Cardiac ventricle fibroblast (primary cell): ENCODE data around the genes ENTPD8 and NSMF.

GRCh38 chr9:137269136-137269953 is 8.2 kb upstream of the TOR4A start:
- RAMPAGE, long total RNA = no peak

DNA sequence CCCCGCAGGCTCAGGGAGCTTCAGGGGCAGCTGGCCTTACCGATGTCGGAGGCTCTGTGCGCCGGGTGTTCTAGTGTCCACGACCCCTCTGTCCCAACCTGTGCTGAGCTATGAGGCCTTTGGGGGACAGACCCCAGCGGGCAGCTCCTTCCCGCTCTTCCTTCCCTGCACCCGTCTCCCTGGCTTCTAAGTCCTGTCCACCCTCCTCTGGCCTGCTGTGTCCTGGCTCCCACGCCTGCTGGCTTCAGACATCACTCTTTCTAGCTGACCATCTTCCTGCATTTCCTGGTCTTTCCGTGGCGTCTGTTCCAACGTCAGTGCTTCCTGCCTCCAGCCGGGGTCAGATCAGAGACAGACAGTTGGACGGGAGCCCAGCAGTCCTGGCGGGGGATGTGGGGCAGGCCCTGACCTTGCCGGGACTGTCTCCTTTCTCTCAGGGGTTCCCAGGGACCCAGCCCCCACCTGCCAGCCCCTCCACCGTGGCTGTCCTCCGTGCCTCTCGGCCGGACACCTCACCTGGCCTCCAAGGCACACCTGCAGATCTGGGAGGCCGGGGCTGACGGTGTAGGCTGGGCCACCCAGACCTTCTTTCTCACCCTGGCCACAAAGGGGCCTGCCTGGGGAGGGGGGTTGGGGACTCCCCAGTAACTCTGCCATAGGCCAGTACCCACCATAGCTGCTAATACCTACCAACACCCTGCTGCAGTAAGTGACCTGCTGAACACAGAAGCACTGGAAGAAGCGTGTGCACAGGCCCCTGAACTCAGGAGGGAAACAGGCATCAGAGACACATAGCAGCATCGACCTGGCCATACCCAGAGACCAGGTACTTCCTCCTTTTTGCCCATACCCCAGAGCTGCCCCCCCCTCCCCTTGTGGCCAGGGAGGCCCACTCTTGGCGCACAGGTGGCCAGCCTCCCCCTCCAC is 5.3 kb downstream of the NRARP start:
- RAMPAGE, long total RNA = no peak

GRCh38 chr9:137300473-137301658 is 1.2 kb downstream of the NRARP start:
- RAMPAGE, long total RNA = no peak

- RAMPAGE, long total RNA = no peak
These were observed 474 bp downstream of the NRARP start for GRCh38 chr9:137301659-137301934.

- RAMPAGE, long total RNA = no peak
These were observed 18.4 kb upstream of the NRARP start for GRCh38 chr9:137320314-137321004.

- RAMPAGE, long total RNA = no peak
These were observed 15.0 kb downstream of the EXD3 start for GRCh38 chr9:137407924-137408339.

- RAMPAGE, long total RNA = no peak
These were observed at the start of gene ENTPD8 for GRCh38 chr9:137441179-137442148. Gene ENTPD8, minus strand, starts transcription at chr9:137441357.

GRCh38 chr9:137452211-137452968 is 6.7 kb downstream of the NSMF start:
- RAMPAGE, long total RNA = no peak

GRCh38 chr9:137458358-137459710 is at the start of gene NSMF:
Gene NSMF, minus strand, starts transcription at chr9:137459334.
- RAMPAGE, long total RNA = no peak

- RAMPAGE, long total RNA = no peak
These were observed 43.3 kb upstream of the NSMF start for GRCh38 chr9:137502363-137502905.

- RAMPAGE, long total RNA = no peak
These were observed 19.0 kb downstream of the PNPLA7 start for GRCh38 chr9:137531012-137531719.

DNA sequence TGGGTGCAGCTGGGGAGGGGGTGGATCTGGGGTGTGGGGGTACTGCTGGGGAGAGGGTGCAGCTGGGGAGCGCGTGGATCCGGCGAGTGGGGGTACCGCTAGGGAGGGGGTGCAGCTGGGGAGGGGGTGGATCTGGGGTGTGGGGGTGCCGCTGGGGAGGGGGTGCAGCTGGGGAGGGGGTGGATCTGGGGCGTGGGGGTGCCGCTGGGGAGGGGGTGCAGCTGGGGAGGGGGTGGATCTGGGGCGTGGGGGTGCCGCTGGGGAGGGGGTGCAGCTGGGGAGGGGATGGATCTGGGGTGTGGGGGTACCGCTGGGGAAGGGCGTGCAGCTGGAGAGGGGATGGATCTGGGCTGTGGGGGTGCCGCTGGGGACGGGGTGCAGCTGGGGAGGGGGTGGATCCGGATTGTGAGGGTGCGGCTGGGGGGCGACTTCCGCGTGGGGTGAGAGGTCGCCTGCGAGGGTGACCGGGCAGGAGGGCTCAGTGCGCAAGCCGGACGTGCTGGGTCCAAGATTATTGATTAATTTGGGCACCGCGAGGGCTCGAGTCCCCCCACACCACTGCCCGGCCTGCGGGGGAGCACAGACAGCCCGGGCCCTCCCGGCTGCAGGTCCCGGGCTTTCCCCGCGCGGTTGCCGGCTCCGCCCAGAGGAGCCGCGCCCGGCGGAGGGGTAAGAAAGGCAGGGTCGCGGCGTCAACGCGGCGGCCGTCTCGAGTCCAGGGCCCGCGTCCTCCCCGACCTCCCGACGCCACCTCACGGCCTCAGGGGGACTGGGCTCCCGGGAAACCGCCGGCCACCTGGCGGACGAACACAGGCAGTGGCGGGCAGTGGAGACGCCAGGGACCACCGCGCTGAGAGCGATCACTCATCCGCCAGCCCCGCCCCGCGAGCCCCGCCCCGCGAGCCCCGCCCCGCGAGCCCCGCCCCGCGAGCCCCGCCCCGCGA is 630 bp upstream of the MRPL41 start:
- RAMPAGE, long total RNA = no peak

DNA sequence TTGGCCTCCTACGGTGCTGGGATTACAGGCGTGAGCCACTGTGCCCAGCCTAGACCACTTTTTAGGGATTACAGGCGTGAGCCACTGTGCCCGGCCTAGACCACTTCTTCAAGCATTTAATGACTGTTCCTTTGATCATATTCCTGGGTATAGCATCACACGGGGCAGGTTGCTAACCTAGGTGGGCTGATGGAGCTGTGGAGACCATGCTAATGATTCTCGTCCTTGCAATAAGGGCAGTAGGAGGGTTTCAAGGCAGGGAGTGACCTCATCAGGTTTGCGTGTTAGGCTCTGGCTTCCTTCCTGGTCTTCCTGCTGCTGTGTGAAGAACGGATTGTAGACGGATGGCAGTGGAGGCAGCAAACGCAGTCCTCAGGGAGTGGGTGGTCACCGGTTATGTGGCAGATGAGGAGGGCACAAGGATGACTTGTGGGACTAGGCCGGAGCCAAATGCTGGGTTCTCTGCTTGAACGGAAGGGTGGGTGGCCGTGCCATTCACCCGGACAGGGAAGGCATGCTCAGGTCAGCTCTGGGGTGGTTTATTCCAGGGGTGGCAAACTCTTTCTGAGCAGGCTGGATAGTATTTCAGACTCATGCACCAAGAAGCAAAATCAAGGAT is 14.0 kb downstream of the EHMT1 start:
- RAMPAGE, long total RNA = no peak